Osteoblast (primary cell): Measurements from ENCODE around the gene ZIC1.

DNA sequence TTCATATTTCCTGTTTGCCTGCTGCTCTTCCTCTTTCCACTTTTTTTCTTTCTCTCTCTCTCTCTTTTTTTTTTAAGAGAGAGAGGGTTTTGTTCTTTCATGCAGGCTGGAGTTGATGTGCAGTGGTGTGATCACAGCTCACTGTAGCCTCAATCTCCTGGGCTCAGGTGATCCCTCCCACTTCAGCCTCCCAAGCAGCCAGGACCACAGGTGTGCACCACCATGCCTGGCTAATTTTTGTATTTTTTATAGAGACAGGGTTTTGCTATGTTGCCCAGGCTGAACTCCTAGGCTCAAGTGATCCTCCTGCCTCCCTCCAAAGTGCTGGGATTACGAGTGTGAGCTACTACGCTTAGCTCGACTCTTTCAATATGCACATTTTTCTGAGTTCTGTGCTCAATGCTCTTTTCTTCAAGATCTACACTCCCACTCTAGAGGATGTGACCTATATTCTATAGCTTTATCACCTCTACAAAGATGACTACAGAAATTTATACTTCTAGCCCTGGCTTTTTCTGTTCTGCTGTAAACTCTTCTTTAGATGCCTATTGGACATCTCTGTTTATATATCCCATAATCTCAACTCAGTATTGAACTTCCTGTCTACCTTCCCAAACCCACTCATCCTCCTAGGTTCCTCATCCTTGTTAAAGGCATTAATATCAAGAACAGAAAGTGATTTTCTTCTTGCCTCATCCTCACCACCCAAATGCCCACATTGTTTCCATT is 117.1 kb downstream of the TFDP2 start:
- CAGE, long polyA plus RNA = no peak
- RRBS = no CpG with 5 or more reads among the region's 3 CpGs

GRCh38 chr3:142236060-142236494 is 10.7 kb upstream of the GK5 start:
- CAGE, long polyA plus RNA = no peak
- RRBS = no CpG with 5 or more reads among the region's 3 CpGs

DNA sequence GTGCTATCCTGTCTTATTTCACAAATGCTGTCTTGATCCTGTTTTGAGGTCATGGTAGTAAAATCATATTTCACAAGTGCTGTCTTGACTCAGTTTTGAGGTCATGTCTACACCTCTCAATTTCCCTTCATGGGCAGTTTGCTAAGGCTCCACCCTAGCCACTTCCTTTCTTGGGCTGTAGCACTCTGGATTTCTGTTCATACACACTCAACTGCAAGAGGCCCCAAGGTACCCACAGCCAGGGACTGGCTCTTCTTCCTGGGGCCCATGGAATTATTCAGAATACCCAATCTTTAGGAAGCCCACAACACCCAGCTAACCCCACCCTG is 45.1 kb upstream of the GK5 start:
- CAGE, long polyA plus RNA = no peak

GRCh38 chr3:142327353-142327948 is 102.1 kb upstream of the GK5 start:
- CAGE, long polyA plus RNA = no peak
- RRBS = no CpG with 5 or more reads among the region's 3 CpGs

- CAGE, long polyA plus RNA = no peak
- RRBS = no CpG with 5 or more reads among the region's 3 CpGs
Measured at GRCh38 chr3:142430781-142431390, 17.0 kb downstream of the XRN1 start.

DNA sequence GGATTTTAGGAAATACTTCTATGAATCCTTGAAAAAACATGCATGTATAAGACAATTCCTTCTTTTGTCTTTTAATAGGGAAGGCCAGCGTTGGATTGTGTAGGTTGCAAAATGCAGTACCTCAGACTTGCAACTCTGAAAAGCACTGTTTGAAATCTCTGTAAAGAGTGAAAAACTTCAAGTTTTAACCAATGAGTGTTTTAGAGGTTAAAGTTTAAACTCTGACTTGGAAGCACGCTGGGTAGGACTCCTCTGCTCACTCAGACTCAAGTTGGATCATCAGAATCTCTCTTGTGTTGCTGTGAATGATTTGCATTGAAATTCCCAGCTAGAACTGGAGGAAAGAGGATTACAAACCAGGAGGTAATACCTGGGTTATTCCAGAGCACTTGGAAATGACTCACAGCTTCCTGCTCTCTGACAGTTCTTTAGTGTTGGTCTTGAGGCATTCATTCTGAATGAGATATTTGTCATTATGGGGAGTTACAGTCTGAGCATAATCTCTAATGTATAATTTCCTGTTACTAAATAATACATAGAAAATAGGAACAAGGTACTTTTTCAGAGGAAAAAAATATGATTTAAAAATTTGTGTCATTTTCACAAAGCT is 49.1 kb downstream of the PLS1 start:
- CAGE, long polyA plus RNA = no peak
- RRBS = no CpG with 5 or more reads among the region's 2 CpGs

GRCh38 chr3:142739307-142740149 is 15.7 kb downstream of the TRPC1 start:
- CAGE, long polyA plus RNA = no peak
- RRBS = no CpG with 5 or more reads among the region's 6 CpGs

DNA sequence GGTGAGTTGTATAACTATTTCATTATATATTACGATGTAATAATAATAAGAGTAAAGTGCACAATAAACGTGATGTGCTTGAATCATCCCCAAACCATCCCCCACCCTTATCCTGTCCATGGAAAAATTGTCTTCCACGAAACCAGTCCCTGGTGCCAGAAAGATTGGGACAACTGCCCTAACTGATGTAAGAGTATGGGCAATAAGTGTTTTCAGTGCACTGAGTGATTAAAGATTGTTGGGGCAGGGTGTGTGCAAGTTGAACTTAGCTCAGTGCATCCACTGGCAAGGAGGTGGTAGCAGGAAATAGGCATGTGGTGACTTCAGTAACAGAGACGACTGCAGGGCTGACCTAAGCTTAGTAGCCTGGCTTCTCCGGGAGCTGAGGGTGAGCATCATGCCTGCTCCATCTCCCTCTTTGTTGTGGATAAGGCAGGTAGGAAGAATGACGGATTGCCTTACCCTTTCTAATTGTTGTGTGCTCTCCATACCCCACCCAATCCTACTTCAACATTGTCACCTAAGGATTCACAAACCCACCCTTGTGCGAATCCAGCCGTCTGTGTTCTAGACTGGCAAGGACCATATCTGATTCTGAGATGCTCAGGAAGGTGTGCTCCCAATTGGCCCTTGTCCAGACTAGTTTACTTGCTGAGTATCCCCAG is 27.4 kb downstream of the PAQR9 start:
- CAGE, long polyA plus RNA = no peak
- RRBS = no CpG with 5 or more reads among the region's 8 CpGs

GRCh38 chr3:142941457-142942276 is 21.8 kb downstream of the PAQR9 start:
- CAGE, long polyA plus RNA = no peak
- RRBS = no CpG with 5 or more reads among the region's 6 CpGs

- CAGE, long polyA plus RNA = no peak
- RRBS = 1% methylated on average over 14 of the region's 114 CpGs
Measured at GRCh38 chr3:143120821-143121909, 1.6 kb downstream of the CHST2 start.

DNA sequence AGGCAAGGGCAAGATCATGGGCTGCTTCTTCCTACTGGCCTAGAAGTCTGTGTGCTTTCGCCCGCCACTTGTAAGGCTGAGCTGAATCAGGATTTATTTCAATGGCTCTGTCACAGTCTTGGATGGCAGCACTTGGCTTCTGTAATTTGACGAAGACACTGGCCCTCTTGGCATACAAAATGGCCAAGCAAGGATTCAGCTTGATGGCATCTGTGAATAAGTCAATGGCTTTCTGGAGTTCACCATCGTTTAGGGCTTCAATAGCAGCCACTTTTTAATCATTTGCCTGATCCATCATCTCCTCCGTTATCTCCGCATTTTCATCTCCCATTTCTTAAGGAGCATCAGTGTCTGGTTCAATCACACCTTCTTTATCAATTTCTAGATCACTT is 330.7 kb downstream of the SLC9A9 start:
- CAGE, long polyA plus RNA = no peak
- RRBS = no CpG with 5 or more reads among the region's 6 CpGs

GRCh38 chr3:143653591-143654029 is 194.7 kb downstream of the SLC9A9 start:
- CAGE, long polyA plus RNA = no peak
- RRBS = no CpG with 5 or more reads among the region's 3 CpGs

DNA sequence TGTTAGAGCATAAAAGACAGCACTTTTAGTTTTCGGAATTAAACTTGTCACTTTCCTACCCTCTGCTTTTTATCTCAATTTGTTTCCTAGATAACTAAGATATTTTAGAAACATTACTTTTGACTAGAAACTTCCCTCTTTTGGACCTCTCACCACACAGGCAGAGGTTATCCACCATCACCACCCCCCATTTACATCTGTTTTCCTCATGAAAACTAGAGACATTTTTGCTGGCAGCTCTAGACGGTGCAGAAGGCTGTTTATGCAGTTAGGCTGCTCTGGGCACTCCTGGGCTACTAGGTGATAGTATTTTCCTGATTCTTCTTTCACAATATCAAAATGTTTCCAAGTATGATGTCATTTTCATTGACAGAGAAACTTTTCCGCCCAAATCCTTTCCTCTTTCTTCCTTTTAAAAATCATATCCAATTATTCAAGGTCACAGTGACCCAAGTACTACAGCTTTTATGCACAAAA is 67.1 kb downstream of the PLOD2 start:
- CAGE, long polyA plus RNA = no peak
- RRBS = no CpG with 5 or more reads among the region's 3 CpGs

- CAGE, long polyA plus RNA = no peak
- RRBS = no CpG with 5 or more reads among the region's 3 CpGs
Measured at GRCh38 chr3:146120890-146121849, 39.8 kb downstream of the PLOD2 start.

DNA sequence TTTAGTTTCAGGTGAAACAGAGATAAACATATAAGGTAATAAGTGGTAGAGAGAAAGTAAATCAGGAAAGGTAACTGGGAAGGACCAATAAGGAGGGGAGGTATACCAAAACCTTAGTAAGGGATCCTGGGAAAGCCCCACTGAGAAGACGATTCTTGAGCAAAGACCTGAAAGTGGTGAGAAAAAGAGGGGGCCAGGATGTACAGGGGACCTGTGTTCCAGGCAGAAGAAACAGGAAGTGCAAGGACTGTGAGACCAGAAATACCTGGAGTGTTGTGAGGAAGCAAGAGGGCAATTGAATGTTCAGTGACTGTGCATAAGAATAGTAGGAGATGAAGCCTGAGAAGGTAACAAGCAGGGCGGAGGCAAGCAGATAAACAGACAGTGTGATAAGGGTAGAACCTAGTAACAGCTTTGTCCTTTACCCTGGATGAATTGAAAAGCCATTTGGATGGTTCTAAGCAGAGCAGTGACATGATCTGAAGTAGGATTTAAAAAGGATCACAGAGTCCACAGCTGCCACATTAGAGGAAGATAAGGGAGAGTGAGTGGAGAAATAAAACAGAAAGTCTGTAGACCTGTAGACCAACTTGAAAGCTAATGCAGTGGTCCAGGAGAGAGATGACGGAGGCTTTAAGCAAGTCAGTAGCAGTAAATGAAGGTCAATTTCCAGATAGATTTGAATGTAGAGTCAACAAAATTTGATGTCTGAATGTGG is 4.0 kb upstream of the PLOD2 start:
- CAGE, long polyA plus RNA = no peak
- RRBS = no CpG with 5 or more reads among the region's 3 CpGs

DNA sequence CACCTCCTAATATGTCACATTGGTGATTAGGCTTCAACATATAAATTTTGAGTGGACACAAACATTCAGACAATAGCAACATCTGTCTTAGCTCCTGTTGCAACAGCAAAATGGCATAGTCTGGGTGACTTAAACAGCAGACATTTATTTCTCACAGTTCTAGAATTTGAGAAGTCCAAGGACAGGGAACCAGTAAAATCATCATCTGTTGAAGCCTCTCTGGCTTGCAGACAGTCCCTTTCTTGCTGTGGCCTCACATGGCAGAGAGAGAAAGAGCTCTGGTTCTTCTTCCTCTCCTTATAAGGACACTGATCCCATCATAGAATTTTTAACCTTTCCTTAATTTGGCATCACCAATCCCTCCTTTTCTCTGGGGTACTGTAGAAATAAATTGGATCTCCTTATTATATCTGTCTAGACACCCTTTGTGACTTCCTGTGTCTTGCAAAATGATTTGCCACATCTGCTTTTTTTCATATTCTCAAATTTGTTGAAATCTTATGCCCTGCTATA is 3.4 kb upstream of the PLSCR2 start:
- CAGE, long polyA plus RNA = no peak

DNA sequence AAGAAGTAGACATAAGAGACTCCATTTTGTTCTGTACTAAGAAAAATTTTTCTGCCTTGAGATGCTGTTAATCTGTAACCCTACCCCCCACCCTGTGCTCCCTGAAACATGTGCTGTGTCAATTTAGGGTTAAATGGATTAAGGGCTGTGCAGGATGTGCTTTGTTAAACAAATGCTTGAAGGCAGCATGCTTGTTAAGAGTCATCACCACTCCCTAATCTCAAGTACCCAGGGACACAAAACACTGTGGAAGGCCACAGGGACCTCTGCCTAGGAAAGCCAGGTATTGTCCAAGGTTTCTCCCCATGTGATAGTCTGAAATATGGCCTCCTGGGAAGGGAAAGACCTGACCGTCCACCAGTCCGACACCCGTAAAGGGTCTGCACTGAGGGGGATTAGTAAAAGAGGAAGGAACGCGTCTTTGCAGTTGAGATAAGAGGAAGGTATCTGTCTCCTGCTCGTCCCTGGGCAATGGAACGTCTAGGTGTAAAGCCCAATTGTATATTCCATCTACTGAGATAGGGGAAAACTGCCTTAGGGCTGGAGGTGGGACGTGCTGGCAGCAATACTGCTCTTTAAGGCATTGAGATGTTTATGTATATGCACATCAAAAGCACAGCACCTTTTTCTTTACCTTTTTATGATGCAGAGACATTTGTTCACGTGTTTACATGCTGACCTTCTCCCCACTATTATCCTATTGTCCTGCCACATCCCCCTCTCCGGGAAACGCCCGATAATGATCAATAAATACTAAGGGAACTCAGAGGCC is 21.9 kb downstream of the PLSCR1 start:
- CAGE, long polyA plus RNA = no peak
- RRBS = no CpG with 5 or more reads among the region's 12 CpGs

DNA sequence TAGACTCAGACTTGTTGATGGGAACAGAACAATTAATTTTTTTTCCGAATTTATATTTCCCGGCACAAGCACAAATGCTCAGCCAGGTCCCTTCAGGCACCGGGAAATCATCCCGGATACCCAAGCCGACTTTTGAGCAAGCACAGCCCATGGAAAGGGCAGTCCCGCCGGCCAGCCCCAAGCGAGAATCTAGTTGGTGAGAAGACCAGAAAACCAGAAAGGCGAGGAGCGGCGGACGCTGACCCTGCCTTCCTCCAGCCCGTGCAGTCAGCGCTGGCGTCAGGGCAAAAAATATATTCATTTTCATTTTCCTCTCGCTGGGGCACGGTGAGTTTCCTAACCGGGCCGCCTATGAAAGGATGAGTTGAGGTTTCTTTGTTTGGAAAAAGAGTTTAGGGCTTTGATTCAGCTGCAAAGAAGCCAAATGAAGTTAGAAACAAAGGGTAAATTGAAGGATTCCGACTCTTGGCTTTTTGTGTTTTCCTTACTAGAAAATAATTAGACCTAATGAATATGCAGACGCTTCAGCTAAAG is 883 bp upstream of the ZIC4 start:
- CAGE, long polyA plus RNA = no peak
- RRBS = 12% methylated on average over 6 of the region's 21 CpGs

DNA sequence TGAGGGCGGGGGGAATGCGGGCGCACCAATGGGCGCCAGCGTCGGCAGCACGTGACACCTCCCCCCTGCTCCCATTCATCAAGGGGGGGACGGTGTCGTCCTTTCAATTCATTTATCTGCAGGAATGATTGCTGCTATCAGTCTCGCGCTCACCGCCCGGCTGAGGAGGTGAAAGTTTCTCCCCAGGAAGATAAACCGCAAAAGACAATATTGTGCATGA is at the start of gene ZIC1:
Gene ZIC1 (plus strand): TSS at position 106 of the 220 bp plus-strand sequence.
- CAGE, long polyA plus RNA = no peak
- RRBS = no CpG with 5 or more reads among the region's 14 CpGs

DNA sequence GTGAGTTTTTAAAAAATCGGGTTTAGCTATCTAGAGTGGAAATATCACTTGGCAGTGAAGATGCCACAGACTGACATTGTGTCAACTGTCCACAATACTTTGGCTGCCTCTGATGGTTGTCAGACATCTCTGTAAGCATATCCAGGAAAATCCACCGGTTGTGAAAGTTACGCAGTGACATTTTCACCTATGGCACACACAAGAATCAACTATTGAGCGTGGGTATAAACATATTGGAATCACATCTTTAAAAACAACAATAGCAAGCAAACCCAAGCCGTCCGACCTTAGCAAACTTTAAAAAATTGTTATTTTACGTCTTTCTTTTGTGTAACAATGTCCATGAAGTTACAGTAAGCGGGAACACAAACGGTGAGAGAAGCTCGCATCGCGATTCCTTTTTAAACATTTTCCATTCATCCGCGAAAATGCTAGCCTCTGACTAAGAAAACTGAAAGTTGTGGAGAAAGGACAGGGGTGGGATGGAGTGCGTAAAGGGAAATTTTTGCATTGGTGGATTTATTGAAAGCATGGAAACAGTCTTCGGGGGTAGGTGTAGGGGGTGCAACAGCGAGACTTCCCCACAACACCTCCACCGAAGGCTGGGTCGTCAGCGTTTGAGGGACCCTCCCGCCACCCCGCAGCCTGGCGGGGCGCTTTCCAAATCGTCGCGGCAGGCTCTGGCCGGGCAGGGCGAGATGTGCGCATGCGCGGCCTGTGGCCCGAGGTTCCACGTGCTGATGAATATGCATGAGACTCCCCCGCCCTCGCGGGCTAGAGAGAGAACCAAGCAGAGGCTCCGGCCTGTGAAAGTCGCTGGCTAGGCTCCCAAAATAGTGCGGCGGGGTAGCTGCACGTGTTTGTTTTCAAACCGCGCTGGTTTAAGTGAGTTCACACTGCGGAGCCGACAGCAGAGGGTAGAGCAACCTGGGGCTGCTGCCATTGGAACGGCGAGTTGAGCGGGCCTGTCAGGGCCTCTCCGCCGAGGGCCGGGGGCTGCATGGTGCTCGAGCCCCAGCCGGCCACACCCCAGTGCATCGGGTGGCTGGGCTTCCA is 9.7 kb downstream of the ZIC1 start:
- CAGE, long polyA plus RNA = no peak
- RRBS = 5% methylated on average over 9 of the region's 55 CpGs